Lung (tissue), 4 donors: Measurements from ENCODE around the genes NFILZ, ZNF177, ZNF266, OLFM2 and SHFL.

GRCh38 chr19:8394789-8395296, 4.7 kb downstream of the RAB11B start:
- PRO-cap, result no peak
- RAMPAGE, long total RNA, result no peak
- RRBS, result no CpG with 5 or more reads among the region's 14 CpGs

DNA sequence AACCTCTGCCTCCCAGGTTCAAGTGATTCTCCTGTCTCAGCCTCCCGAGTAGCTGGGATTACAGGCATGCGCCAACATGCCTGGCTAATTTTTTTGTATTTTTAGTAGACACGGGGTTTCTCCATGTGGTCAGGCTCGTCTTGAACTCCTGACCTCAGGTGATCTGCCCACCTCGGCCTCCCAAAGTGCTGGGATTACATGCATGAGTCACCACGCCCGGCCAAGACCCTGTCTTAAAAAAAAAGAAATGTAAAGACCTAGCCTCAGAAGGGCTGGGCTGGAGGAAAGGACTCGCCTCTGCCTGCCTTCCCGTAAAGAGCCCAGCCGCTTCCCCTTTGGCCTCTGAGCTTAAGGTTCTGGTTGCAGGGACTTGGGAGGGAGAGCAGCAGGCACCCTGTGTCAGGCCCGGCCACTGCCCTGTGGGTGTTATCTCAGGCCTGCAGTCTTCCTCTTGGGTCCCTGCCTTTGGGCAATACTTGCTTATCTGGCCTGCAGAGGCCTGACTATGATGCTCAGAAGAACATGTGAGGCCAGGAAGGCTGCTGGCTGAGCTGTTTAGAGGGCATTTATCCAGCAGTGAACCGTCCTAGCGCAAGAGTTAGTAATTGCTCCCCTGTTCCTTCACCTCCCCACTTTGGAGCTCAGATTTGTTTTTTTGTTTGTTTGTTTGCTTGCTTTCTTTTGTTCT, 4.9 kb downstream of the MARCHF2 start:
- PRO-cap, result no peak
- RAMPAGE, long total RNA, result no peak
- RRBS, result no CpG with 5 or more reads among the region's 13 CpGs

DNA sequence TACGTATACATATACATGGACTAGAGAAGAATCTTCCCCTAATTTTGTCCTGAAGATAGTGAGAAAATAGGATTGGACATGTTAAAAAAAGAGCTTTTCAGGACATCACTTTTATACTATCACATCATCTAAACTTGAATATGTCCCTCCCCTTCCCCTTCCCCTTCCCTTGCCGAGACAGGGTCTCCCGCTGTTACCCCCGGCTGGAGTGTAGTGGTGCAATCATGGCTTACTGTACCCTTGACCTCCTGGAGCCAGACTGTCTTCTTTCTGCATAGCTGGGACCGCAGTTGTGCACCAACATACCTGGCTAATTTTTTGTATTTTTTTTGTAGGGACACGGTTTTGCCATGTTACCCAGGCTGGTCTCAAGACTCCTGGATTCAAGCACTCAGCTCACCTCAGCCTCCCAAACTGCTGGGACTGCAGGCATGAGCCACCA, 6.6 kb downstream of the HNRNPM start:
- PRO-cap, result no peak
- RAMPAGE, long total RNA, result no peak
- RRBS, result no CpG with 5 or more reads among the region's 6 CpGs

- PRO-cap, result no peak
- RAMPAGE, long total RNA, result no peak
- RRBS, result no CpG with 5 or more reads among the region's 6 CpGs
Measured at GRCh38 chr19:8458016-8458713, 13.4 kb downstream of the HNRNPM start.

DNA sequence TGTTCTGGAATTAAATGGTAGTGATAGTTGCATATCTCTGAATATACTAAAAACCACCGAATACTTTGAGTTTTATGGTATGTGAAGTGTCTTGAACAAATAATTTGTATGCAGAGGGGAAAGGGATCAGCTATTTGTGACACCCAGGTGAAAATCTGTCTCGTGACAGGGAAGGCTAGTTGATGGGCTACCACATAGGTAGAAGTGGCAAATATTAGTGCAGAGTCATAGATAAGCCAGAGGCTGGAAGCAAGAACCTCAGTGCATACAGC, 24.6 kb downstream of the HNRNPM start:
- PRO-cap, result no peak
- RAMPAGE, long total RNA, result no peak
- RRBS, result no CpG with 5 or more reads among the region's 2 CpGs

DNA sequence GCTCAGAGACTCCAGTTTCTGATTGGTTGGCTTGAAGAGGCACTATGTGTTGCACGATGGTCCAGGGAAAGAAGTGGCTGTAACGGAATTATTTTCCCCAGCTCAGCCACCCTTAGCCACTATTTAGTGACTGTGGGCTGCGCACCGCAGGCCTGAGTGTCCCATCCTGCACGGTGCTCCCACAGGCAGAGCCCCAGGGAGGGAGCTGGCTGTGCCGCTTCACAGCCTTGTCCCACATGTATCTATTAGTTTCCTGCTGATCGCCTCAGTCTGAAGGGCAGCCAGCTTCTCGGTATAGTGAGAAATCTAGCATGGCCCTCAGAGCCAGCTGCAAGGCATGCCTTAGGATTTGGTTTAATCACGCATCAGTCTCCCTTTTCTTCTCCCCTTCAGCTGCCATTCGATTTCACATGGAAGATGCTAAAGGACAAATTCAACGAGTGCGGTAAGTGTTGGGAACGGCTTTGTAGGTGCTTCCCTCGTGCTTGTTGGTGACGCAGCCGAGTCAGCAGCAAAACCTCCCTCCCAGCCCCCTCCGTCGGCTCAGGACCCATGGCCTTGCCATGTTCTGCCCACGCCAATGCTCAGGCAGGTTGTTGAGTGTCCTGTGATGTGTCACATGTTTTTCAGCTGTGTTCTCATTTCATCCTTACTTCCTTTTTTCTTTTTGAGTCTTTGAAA, 15.7 kb downstream of the PRAM1 start:
- PRO-cap, result no peak
- RAMPAGE, long total RNA, result no peak
- RRBS, result no CpG with 5 or more reads among the region's 19 CpGs

DNA sequence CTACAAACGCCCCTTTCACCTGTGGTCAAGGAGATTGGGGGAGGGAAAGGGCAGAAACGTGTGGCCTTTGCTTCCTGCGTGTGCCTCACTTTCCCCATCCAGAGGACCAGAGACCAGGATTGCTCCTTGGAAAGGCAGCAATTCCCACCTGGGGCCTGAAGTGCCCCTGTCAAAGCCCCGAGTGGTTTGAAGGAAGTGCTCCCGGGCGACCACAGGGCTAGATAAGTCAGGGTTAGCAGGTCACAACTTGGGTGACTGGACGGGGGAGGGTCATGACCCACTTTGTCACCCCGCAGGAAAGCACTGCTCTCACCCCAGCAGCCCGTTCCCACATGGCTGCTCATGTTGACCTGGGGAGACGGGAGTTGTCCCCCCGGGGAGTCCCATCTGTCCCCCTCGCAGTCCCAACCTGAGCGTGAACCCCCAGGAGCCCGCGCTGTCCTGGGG, 478 bp downstream of the PRAM1 start:
- PRO-cap, result no peak
- RAMPAGE, long total RNA, result no peak
- RRBS, result no CpG with 5 or more reads among the region's 15 CpGs

- PRO-cap, result no peak
- RAMPAGE, long total RNA, result no peak
- RRBS, result no CpG with 5 or more reads among the region's 11 CpGs
Measured at GRCh38 chr19:8630269-8630814, at the start of gene NFILZ. Gene NFILZ, plus strand, starts transcription at chr19:8630633.

DNA sequence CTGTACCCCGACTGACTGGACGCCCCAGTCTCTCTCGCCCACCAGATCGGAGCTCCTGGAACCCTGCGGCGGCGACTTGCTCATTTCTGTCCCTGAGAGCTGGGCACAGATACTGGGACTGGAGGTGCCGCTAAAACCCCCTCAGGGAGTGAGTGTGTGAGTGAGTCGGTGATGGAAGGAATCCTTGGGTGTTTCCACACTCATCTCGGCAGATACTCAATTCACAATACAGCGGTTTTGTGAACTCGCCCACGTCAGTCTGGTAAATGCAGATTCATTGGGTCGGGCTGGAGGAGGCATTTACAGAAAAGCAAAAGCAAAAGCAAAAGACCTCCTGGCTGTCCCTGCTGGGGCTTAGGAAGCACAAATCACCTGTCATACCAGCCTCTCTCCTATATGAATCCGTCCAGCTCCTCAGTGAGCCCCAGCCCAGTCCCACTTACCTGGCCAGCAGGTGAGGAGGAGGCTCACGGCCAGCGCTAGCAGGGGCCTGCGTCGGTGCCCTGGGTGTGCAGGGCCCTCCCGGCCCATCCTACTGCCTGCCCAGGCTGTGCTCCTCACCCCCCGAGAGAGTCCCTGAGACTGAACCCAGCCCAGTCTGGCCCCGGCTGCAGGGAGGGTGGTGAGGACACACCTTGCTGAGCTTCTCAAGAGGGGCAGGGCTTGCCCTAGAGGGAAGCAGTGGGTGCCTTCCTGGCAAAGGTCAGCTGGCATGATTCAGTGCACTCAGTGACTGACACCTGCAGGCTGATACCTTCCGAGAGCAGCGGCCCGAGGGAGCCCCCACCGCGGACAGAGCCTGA, 76.8 kb upstream of the OR1M1 start:
- PRO-cap, result no peak
- RAMPAGE, long total RNA, result no peak
- RRBS, result 25% methylated on average over 2 of the region's 27 CpGs

DNA sequence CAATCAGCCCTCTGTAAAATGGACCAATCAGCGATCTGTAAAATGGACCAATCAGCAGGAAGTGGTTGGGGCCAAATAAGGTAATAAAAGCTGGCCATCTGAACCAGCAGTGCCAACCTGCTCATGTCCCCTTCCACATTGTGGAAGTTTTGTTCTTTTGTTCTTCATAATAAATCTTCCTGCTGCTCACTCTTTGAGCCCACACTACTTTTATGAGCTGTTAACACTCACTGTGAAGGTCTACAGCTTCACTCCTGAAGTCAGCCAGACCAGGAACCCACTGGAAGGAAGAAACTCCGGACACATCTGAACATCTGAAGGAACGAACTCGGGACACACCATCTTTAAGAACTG, 33.0 kb upstream of the OR1M1 start:
- PRO-cap, result no peak
- RAMPAGE, long total RNA, result no peak
- RRBS, result no CpG with 5 or more reads among the region's 4 CpGs

DNA sequence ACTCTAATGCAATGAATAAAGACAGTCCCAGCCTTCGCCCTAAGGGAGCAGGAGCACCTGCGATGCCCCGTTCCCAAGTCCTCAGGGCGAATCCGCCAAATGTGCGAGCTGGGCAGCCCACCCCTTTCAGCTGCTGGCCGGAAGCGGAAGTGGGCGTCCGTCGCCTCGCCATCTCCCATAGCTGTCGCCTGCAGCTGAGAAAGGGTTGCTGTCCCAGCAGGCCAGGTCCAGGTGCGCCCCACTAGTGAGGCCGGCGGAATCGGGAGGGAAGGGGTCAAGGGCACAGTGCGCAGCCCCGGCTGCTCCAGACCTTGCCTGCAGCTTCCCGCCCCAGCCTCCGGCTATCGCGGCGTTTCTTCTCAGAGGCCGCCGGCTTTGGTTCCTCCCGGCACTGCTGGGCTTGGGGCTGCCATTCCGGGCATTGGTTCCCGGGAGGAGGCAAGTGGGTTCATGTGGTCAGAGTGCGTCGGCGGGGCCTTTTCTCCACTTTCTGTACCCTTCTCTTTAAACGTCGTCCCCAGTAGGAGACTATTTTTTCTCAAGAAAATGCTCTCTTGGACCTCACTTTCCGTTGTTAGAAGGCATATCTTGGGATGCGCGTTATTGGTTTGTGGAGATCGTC, at the start of gene ZNF177:
ZNF177 (plus strand) TSS at position 160 of the 622 bp plus-strand sequence.
- PRO-cap, result no peak
- RAMPAGE, long total RNA, result no peak
- RRBS, result 7% methylated on average over 14 of the region's 38 CpGs

DNA sequence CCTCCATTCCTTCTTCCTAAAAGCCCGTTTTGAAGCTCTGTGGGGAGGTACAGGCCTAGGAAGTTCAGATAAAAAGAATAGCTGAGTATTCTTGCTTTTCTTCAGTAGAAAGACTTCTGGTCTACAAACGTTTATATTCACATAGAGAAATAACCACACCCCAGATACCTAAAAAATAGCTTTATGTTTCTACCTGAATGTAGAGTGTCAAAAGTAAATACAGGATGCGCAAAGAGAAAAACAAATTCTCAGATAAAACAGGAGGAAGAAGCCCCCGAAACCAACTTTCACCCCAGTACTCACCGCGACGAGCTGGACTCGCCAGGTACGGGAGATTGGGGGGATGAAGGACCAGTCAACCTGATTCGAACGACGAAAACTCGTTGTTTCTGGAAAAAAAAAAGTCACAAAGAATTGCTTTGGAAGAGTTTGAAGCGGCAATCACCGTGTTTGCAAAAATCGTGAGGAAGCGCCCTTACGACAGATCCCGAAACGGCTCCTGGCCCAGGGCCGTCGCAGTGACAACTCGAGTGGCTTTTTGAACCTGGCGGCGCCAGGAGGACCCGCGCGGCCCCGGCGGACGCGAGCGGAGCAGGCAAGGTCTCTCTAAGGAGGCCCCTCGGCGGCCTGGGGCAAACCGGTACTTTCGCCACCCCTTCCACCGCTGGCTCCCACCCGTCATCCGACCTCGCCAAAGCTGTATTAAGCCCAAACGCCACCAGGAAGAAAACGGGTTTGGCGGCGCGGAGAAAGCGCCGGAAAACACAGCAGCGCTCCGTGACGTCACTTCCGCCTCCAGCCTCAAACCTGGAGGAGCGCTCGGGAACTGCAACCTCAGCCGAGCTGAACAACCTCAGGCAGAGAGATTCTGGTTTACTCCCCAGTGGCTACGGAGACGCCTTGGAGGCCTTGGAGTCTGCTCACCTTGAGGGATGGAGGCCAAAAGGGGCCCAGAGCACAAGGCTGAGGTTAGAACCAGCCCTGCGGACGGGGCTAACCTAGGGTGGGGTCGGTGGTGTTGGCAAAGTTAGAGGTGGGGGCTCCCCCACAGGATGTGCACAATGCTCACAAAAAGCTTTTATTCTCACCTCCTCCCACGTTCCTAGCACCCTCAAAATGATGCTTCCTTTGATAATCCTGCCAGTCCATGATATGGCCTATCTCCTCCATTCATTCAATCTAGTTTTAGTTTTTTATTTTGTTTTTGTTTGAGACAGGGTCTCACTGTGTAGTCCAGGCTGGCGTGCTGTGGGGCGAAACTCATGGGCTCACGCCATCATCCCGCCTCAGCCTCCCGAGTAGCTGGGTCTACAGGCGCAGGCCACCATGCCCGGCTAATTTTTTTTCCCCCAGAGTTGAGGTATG, at the start of gene ZNF266:
ZNF266 (minus strand) TSS at position 769 of the 1,365 bp plus-strand sequence.
- PRO-cap, result bidirectional peak, plus-strand start at position 804 of the sequence, minus-strand start at position 704 of the sequence
- RAMPAGE, long total RNA, result no peak
- RRBS, result under 1% methylated on average over 16 of the region's 68 CpGs

- PRO-cap, result no peak
- RAMPAGE, long total RNA, result no peak
- RRBS, result no CpG with 5 or more reads among the region's 8 CpGs
Measured at GRCh38 chr19:9537745-9538152, 696 bp downstream of the ZNF426 start.

DNA sequence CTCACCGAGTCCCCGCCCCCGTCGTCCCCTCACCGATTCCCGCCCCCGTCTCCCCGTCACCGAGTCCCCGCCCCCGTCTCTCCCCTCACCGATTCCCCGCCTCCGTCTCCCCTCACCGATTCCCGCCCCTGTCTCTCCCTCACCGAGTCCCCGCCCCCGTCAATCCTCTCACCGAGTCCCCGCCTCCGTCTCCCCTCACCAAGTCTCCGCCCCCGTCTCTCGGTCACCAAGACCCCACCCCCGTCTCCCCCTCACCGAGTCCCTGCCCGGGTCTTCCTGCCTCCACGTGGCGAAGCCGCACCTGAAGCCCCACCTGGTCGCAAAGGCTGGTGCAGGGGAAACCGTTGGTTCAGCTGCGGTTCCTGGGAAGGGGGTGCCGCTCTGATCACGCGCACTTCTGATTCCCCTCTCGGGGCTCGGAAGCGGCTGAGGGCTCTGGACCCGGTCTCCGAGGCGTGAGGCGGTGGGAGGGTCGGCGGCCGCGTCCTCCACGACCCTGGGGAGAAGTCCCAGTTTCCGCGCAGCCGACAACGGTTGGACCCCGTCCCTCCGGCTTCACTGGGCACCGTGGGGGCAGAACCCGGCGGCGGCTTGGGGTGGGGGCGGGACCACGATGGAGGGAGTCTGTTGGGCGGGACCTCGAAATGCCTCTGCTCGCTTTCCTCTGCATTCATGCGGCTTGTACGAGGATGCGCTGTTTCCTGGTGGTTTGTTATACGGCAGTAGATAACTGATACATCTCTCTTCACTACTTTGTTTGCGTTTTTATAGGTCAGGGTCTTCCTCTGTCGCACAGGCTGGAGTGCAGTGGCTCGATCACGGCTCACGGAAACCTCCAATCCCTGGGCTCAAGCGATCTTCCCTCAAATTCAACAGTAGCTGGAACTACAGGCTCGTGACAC, 24.3 kb upstream of the ZNF846 start:
- PRO-cap, result no peak
- RAMPAGE, long total RNA, result no peak
- RRBS, result 2% methylated on average over 12 of the region's 75 CpGs

- PRO-cap, result no peak
- RAMPAGE, long total RNA, result no peak
- RRBS, result 2% methylated on average over 39 of the region's 76 CpGs
Measured at GRCh38 chr19:9936155-9936848, at the start of gene OLFM2. Gene OLFM2, minus strand, starts transcription at chr19:9936515.

GRCh38 chr19:10000140-10000731, 10.1 kb downstream of the COL5A3 start:
- PRO-cap, result no peak
- RAMPAGE, long total RNA, result no peak
- RRBS, result no CpG with 5 or more reads among the region's 16 CpGs

- PRO-cap, result no peak
- RAMPAGE, long total RNA, result no peak
- RRBS, result no CpG with 5 or more reads among the region's 13 CpGs
Measured at GRCh38 chr19:10007251-10007998, 2.9 kb downstream of the COL5A3 start.

- PRO-cap, result bidirectional peak, plus-strand start at chr19:10086330, minus-strand start at chr19:10086186
- RAMPAGE, long total RNA, result no peak
- RRBS, result 1% methylated on average over 9 of the region's 71 CpGs
Measured at GRCh38 chr19:10085901-10086532, at the start of gene SHFL. Gene SHFL, plus strand, starts transcription at chr19:10086317.

- PRO-cap, result no peak
- RAMPAGE, long total RNA, result no peak
- RRBS, result 2% methylated on average over 26 of the region's 76 CpGs
Measured at GRCh38 chr19:10229911-10230886, 932 bp downstream of the S1PR2 start.

DNA sequence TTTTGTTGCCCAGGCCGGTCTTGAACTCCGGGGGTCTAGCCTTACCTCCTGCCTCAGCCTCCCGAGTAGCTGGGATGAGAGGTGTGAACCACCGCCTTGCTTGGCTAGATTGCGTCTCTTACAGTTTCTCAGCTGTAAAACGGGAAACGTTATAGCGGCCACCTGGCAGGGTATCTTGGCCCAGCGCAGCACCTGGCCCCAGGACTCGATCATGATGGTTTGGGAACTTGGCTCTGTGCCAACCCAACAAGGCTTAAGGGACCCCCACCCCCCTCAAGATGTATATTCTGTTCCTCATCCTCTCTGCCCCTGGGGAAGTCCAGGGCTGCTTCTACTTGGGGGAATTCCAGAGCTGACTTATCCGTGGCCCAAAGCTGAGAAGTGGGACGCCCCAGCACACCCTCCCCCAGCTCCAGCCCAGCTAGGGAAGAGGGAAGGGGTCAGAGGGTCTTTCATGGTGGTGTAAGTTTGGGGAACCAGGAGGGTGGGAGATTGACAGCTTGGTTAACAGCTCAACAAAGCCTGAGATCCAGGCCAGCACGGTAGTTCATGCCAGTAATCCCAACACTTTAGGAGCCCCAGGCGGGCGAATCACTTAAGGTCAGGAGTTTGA, 659 bp downstream of the ICAM1 start:
- PRO-cap, result no peak
- RAMPAGE, long total RNA, result no peak
- RRBS, result no CpG with 5 or more reads among the region's 15 CpGs